Ovary (tissue), 7 donors: Measurements from ENCODE around the gene ATP2A1.

- PRO-cap, 7 experiments = no peak in any of the 7 experiments
- RAMPAGE, long total RNA, 2 experiments = no peak in any of the 2 experiments
Observed at GRCh38 chr16:28170918-28171285, 40.9 kb downstream of the XPO6 start.

- PRO-cap, 7 experiments = peak in 1 of 7 experiments; most common plus-strand start chr16:28491527 (in 1)
- RAMPAGE, long total RNA, 2 experiments = no peak in any of the 2 experiments
Observed at GRCh38 chr16:28491124-28491613, 705 bp downstream of the CLN3 start.

GRCh38 chr16:28526108-28526521 lies 12.7 kb downstream of the NUPR1 start:
- PRO-cap, 7 experiments = no peak in any of the 7 experiments
- RAMPAGE, long total RNA, 2 experiments = no peak in any of the 2 experiments

DNA sequence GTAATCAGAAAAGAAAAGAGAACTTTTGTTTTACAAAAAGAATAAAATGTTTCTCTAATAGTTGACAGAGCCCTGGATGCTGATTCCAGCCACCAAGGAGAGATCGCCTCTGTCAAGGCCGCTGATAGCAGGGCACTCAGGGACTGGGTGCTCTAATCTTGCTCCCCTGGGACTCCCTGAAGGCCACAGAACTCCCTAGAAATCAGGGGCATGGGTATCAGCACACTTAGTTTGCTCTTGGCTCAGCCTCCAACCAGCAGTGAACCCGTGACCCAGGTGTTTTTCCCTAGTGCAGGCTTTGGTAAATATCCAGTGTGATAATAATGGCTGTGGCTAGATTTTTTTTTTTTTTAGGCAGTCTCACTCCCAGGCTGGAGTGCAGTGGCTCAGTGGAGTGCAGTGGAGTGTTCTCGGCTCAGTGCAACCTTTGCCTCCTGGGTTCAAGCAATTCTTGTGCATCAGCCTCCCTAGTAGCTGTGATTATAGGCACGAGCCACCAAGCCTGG lies 10.4 kb downstream of the NUPR1 start:
- PRO-cap, 7 experiments = no peak in any of the 7 experiments
- RAMPAGE, long total RNA, 2 experiments = no peak in any of the 2 experiments

GRCh38 chr16:28532870-28533418 lies 5.8 kb downstream of the NUPR1 start:
- PRO-cap, 7 experiments = no peak in any of the 7 experiments
- RAMPAGE, long total RNA, 2 experiments = no peak in any of the 2 experiments

- PRO-cap, 7 experiments = no peak in any of the 7 experiments
- RAMPAGE, long total RNA, 2 experiments = no peak in any of the 2 experiments
Observed at GRCh38 chr16:28610697-28611285, 947 bp upstream of the SULT1A1 start.

- PRO-cap, 7 experiments = no peak in any of the 7 experiments
- RAMPAGE, long total RNA, 2 experiments = no peak in any of the 2 experiments
Observed at GRCh38 chr16:28830174-28830854, 7.5 kb downstream of the ATXN2L start.

DNA sequence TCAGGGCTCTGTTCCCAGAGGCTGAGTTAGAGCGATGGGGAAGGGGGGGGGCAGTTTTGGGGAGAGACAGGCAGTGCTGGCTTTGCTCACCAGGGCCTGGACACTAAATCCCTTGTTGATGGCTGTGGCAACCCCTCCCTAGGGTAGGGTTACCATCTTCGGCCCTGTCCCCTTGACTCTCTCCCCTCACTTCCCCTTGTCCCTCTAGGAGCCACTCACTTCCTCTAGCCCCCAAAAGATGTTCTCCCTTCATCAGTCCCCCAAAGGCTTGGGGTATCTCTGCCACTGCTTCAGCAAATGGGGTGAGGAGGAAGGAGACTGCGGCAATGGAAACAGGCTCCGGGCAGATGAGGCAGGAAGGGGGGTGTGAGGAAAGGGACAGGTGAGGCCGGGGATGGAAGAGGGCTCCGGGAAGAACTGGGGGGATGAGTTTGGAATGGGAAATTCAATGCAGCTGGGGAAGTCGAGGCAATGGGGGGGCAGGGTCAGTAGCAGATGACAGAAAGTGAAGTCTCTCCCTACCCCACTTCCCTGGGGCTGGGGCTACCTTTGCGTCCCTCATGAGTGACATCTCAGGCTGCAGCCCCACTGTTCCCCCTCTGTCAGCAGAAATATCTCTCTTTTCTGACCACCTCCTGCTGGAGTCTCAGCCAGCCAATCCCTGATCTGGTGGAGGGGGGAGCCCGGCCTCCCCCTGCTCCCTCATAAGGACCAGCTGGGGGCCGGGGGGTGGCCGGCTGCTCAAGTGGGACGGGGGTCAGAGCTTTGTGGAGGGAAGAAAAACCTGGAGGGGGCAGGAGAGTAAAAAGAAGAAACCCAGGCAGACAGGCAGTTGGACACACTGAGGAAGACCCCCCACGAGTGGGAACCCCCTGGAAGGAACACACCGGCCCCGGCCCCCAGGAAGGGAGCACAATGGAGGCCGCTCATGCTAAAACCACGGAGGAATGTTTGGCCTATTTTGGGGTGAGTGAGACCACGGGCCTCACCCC lies at the start of gene ATP2A1:
TSS of gene ATP2A1 (plus strand) at position 732 of the 992 bp plus-strand sequence.
- PRO-cap, 7 experiments = no peak in any of the 7 experiments
- RAMPAGE, long total RNA, 2 experiments = no peak in any of the 2 experiments

DNA sequence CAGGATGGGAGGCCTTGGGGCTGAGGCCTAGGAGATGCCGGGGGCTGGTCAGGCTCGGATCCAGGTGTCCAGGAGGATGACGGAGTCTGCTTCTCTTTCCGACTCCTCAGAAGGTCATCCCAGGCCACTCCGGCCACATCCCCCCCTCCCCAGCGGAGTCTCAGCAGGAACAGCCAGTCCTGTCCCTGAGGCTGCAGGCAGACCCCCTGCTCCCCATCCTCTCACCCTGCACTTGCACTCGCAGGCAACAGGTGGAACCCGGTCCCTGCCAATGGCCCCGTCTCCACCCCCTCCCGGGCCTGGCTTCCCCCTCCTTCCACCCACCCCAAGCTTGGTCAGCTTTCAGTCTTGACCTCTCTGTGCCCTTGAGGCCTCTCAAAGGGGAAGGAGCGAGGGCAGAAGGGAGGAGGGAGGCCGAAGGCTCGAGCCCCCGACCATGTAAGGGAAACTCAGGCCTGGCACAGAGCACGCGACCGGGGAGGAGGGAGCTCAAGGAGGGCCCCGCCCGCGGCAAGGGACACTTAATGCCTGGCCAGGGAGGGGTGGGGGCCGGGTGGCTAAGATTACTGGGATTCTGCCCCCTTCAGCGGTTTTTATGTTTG lies 4.4 kb downstream of the ATP2A1 start:
- PRO-cap, 7 experiments = no peak in any of the 7 experiments
- RAMPAGE, long total RNA, 2 experiments = no peak in any of the 2 experiments

GRCh38 chr16:28930596-28931247 lies 1.0 kb upstream of the CD19 start:
- PRO-cap, 7 experiments = no peak in any of the 7 experiments
- RAMPAGE, long total RNA, 2 experiments = no peak in any of the 2 experiments

- PRO-cap, 7 experiments = no peak in any of the 7 experiments
- RAMPAGE, long total RNA, 2 experiments = no peak in any of the 2 experiments
Observed at GRCh38 chr16:28974999-28975742, 593 bp downstream of the SPNS1 start.

DNA sequence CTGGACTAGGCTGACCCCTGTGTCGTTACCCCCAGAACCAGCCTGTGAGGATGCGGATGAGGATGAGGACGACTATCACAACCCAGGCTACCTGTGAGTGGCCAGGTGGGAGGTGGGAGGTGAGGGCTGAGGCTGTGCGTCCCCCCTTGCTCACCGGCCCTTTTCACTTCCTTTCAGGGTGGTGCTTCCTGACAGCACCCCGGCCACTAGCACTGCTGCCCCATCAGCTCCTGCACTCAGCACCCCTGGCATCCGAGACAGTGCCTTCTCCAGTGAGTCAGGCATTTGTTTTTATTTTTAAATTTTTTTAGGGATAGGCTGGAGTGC lies 1.7 kb downstream of the LAT start:
- PRO-cap, 7 experiments = no peak in any of the 7 experiments
- RAMPAGE, long total RNA, 2 experiments = no peak in any of the 2 experiments

- PRO-cap, 7 experiments = no peak in any of the 7 experiments
- RAMPAGE, long total RNA, 2 experiments = no peak in any of the 2 experiments
Observed at GRCh38 chr16:29148885-29149479, 164.1 kb downstream of the LAT start.

GRCh38 chr16:29159446-29159824 lies 174.6 kb downstream of the LAT start:
- PRO-cap, 7 experiments = peak in 5 of 7 experiments; most common minus-strand start chr16:29159671 (in 3)
- RAMPAGE, long total RNA, 2 experiments = no peak in any of the 2 experiments

- PRO-cap, 7 experiments = no peak in any of the 7 experiments
- RAMPAGE, long total RNA, 2 experiments = no peak in any of the 2 experiments
Observed at GRCh38 chr16:29172241-29172448, 187.3 kb downstream of the LAT start.

DNA sequence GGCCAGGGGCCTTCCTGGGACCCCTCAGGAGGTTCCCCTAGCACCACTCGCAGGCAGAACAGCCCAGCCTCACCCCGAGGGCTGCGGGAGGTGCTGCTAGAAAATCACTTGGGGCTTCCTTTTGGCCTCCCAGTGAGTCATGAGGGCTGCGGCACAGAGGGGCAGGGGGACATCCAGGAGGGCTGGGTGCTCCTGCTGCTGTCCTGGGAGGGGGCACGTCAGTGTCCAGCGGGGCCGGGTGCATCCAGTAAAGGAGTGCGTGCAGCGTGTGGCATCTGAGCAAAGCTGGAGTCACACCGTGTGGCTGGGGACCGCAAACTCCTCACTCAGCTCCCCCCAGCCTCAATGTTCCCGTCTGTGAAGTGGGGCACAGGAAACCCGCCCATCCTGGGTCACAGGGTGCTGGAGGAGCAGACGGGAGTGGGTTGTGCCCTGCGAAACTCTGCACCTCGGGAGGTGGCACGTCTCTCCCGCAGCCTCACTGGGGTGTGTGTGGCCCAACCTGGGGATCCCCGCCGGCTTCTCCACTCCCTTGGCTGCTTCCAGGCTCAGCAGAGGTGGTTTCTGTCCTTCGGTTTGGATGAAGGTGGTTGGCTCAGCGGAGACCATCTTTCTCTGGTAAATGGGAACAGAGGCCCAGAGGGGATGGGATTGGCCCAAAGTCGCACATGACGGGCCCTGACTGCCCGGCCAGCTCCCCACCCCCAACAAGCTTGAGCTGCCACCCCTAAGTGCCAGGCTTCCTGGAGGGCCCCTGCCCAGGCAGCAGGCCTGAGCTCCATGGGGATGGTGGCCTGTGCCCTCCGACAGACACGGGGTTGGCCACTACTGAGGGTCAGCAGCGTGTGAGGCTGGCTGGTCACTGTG lies 115.0 kb downstream of the NPIPB11 start:
- PRO-cap, 7 experiments = no peak in any of the 7 experiments
- RAMPAGE, long total RNA, 2 experiments = no peak in any of the 2 experiments

GRCh38 chr16:29595433-29595957 lies 67.6 kb upstream of the SPN start:
- PRO-cap, 7 experiments = peak in 7 of 7 experiments; most common plus-strand start chr16:29595560 (in 7)
- RAMPAGE, long total RNA, 2 experiments = no peak in any of the 2 experiments

DNA sequence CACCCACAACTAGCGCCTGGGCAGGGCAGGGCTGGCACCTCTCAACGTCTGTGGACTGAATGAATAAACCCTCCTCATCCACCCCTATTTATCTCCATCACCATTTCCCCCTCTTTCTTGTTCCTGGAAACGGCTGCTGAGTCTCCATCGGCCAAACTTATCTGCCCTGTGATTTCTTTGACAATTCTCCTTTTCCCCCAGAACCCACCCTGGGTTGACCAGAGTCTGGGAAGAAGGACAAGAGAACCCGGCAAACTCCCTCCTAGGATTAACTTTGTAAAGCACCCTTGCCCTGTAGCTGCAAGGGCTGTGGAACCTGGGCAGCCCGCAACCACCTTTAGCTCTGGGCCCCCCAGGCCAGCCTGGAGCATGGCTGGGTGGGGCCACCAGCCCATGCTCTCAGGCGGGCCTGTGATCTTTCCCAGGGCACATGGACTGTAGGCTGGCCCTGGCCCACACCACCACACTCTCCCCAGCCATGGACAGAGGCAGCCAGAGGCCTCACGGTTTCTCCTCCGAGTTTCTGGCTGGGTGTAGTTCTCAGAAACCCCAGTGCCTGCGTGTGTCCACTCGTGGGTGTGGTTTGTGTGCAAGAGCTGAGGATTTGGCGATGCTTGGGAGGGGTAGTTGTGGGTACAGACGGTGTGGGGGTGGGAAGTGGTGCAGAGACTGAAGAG lies 2.5 kb downstream of the SPN start:
- PRO-cap, 7 experiments = no peak in any of the 7 experiments
- RAMPAGE, long total RNA, 2 experiments = no peak in any of the 2 experiments

- PRO-cap, 7 experiments = peak in 1 of 7 experiments; most common minus-strand start chr16:29674271 (in 1)
- RAMPAGE, long total RNA, 2 experiments = no peak in any of the 2 experiments
Observed at GRCh38 chr16:29673993-29674648, 4.9 kb upstream of the QPRT start.

DNA sequence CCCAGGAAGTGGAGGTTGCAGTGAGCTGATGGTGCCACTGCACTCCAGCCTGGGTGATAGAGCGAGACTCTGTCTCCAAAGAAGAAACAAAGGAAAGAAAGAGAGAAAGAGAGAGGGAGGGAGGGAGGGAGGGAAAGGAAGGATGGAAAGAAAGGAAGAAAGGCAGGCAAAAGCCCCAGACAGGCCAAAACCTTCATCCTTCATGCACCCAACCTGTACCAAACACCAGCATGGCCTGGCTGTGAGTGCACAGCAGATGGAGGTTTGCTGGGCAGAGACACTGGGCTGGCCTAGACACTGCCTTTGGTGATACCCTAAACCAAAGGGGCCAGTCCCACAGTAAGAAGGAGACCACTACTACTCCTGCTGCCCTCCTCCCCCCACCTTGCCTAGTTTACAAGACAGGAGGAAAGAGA lies 18.9 kb downstream of the QPRT start:
- PRO-cap, 7 experiments = no peak in any of the 7 experiments
- RAMPAGE, long total RNA, 2 experiments = no peak in any of the 2 experiments